PC-3 (cell line): ENCODE results near the genes SLC1A1, AK3 and JAK2.

DNA sequence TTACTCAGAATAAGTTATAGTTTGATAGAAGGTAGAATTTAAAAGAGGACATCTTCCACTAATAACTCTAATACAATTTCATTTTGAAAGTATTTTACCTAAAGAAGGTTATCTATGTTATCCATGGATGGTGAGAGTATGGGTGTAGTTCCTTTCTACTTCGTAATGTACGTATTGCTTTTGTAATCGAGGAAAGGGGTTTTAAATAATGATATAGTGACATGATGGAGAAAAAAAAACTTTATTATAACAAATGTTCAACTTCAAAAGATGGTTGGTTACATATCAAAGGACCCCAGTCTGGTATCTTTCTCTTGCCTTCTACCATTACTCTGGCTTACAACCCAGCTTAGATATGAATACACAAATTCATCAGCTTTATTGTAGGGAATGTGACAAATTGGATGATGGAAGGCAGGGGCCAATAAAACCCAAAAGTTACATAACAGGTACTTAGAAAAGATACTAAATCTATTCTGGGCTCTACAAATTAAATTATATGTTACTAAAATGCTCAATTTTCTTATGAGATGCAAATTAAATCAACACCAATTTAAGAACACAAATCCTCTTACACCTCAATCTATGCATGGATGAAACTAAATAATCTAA is 65.9 kb downstream of the RFX3 start:
- RAMPAGE, long total RNA: no peak

DNA sequence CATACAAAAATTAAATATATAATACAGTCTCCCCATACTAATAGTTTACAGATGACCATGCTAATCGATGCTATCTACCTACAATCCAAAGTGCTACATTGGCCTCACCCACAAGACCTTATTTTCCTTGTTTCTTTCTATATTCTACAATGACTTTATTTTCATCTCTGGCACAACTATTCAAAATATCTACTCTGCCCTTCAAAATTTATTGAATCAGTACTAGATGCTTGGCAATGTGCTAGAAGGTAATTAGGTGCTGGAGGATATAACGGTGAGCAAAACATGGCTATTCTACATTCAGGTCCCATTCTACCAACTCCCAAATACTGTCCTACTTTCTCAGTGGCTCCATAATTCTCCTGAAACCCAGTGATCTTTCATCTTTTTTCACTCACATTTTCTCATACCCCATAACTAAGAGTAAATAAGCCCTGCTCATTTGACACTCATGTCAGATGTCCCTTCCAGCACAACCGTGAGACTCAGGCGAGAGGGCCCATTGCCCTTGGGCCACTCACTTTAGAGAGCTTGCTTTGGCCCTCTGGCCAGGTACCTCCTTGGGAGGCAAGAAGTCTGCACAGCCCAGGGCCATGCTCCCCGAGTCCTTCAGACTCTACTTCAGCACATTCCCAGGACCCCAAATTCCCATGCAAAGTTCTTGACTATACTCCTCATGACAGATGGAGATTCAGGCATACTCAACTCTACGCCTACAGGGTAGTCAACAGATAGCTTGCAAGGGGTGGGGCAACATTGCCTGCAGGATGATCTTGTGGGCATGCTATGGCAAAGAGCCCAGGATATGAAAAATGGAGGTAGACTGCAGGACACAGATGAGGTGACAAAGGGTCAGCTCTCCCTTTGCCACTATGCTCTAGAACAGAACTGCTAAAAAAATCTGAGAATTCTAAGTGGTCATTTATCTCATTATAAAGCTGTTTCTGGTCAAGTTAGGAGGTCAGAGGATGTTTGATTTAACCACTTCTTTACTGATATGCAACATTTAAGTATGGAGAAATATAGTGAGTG is 33.6 kb downstream of the RFX3 start:
- RAMPAGE, long total RNA: no peak

GRCh38 chr9:3863023-3863636 is 337.3 kb upstream of the RFX3 start:
- RAMPAGE, long total RNA: no peak

DNA sequence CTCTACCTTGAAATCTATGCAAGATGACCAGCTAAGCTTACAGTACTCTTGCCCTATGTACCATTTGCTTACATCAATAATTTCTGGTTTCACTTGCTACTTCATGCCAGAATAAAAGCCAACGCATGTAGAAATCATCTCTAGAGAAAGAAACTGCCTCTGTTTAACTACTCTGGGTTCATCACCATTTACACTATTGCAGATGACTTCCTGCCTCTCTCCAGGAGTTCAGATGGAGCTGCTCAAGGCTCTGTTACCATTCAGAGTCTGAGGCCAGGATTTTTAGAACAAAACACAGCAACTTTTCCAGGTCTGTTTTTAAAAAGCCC is 216.1 kb downstream of the GLIS3 start:
- RAMPAGE, long total RNA: no peak

DNA sequence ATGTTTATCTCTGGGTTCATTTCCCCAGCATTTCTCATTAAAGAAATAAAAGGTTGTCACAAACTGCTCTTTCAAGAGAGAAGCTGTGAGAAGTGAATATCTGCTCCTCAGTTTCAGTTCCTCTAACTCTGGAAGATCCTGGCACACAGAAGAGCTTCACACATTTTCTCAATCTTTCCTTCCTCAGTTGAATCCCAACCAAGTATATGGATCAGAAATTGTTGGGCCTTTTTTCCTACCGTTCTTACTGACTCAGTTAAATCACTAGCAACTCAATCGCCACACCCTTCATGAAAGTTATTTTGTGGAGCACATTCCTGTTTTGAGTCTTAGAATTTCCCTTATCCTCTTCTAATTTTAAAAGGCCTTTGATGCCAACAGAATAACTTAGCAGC is 59.4 kb upstream of the SLC1A1 start:
- RAMPAGE, long total RNA: no peak

DNA sequence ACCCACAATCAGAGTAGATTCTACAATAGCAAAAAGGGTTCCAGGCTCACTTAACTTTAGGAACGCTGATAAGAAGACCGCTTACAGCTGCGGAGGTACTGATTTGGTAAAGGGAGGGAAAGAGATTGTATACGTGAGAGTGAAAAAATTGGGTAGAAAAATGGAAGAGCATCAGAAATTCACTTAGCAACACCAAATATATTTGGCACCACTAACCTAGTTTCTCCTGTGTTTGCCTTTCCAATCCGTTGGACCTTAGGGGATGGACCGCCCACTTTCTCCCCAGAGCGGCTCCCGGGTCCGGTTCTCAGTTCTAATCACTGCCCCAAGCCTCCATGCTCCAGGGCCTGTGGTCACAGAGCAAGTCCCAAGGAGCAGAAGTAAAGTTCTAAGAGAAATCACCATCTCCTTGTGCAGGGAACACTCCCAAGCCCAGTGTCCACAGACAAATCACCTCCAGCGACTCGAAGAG is 820 bp upstream of the SLC1A1 start:
- RAMPAGE, long total RNA: no peak

GRCh38 chr9:4489884-4490718 is at the start of gene SLC1A1:
SLC1A1 (plus strand) TSS chr9:4490468.
- RAMPAGE, long total RNA: no peak

DNA sequence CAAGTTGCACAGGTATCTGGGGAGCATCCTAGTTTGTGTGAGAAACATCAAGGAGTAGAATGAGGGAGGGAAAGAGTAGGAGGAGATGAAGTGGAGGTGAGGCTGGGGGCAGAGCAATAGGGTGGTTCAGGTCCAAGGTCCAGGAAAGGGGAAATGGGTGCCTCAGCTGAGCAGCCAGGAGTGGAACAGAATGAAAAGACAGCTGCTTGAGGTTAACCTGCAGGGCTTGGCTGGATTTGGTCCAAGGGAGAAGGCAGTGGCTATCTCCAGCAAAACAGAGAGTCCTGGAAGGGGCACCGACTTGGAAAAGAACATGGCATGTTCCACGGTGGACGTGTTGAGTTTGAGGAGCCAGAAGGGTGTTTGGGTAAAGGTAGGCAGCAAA is 5.3 kb downstream of the SLC1A1 start:
- RAMPAGE, long total RNA: no peak

DNA sequence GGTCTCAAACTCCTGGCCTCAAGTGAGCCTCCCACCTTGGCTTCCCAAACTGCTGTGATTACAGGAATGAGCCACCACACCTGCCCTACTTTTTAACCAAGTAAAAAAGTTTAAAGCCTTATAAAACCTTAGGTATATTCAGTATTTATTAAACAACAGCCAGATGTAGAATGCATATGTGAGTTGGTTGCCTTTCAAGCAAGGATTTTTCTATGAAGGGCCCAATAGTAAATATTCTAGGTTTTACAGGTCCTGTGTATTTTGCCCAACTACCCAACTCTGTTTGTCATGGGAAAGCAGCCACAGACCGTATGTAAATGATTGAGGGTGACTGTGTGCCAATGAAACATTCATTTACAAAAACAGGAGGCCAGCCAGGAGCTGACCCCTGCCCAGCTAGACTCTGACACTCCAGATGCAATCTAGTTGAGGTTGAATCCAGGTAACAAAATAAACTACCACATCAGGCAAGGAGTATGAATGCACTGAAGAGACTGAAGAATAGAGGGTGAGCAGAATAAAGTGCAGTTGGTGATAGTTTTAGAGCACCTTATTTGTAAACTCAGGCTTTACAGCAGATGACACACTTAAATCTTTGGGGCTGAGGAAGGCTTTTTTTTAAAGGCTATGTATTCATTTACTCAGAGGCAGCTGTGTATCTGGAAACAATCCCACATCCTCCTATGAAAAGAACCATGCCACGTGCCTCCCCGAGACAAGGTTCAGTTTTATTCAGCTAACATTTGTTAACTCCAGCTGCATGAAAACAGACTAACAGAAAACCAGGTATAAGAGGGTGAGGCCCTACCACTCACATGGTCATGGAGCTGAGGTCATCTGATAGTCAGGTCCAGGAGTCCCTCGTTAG is 60.6 kb downstream of the SLC1A1 start:
- RAMPAGE, long total RNA: no peak

- RAMPAGE, long total RNA: no peak
Observed at GRCh38 chr9:4579035-4579598, 83.0 kb upstream of the PLPP6 start.

DNA sequence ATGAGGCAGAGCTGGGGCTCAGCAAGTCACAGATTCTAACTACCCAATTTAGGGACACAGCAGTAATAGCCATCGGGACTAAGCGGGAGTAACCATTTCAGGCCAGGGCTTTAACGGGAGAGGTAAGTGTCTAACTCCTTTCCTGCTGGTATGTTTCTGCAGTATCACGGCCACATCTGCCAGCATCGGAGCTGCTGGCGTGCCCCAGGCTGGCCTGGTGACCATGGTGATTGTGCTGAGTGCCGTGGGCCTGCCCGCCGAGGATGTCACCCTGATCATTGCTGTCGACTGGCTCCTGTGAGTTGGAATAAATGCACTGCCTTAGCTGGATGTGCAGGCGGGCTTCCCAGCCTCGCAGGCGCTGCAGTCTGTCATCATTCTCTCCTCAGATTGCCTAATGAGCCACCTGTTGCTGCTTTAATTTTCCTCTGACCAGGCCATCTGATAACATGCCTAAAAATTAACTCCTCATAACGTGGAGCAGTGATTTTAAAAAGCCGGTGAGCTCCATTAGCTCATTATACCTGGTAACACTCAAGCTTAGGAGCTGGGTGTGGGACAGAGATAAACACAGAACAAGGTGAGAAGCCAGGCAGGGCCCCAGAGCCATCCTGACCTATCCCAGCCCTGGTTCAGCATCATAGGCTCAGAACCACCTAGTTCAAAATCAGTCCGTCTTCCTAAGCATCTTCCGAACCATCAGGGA is 79.1 kb upstream of the PLPP6 start:
- RAMPAGE, long total RNA: no peak

DNA sequence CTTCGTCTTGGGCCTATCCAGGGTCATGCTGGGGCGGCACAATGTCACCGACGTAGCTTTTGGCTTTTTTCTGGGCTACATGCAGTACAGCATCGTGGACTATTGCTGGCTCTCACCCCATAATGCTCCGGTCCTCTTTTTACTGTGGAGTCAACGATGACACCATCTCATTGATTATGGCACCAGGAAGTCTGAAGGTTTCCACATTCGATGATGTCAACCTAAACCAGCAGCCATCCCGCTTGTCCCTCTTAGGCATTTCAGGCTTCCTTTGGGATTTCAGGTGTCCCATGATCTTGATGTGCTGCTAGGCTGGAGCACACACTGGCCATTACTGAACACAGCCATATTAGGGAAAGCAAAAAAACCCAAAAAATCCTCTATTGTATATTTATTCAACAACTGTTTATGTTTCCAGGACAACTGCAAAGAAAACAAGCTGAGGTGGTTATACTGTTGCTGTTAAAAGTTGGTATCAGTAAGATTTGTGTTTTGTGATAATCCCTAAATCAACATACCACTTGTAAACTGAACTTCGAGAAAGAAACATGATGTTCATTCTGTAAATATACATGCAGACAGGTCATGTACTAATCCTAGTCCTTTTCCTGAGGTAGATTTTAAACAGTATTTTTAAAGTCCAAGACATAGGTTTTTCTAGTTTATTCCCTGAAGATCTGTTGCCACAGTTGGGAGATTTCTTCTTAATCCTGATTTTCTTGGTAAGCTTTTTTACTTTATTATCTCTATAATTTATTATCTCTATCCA is 1.2 kb downstream of the PLPP6 start:
- RAMPAGE, long total RNA: no peak

GRCh38 chr9:4740386-4741510 is at the start of gene AK3:
AK3 (minus strand) TSS chr9:4741202.
- RAMPAGE, long total RNA: no peak

DNA sequence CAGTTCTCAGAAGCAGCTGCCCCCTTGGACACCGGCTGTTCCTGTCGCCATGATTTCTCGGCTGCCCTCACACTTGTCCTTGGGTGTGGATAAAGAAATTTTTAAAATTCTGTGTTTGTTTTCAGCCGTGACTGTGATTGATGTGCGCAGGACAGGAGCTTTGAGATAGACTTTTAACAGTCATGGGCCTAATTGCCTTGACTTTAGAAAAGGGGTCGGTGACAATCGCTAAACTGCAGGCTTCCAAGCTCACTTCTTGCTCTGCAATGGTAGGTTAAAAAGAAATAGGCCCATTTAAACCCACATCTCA is 882 bp downstream of the RCL1 start:
- RAMPAGE, long total RNA: no peak

DNA sequence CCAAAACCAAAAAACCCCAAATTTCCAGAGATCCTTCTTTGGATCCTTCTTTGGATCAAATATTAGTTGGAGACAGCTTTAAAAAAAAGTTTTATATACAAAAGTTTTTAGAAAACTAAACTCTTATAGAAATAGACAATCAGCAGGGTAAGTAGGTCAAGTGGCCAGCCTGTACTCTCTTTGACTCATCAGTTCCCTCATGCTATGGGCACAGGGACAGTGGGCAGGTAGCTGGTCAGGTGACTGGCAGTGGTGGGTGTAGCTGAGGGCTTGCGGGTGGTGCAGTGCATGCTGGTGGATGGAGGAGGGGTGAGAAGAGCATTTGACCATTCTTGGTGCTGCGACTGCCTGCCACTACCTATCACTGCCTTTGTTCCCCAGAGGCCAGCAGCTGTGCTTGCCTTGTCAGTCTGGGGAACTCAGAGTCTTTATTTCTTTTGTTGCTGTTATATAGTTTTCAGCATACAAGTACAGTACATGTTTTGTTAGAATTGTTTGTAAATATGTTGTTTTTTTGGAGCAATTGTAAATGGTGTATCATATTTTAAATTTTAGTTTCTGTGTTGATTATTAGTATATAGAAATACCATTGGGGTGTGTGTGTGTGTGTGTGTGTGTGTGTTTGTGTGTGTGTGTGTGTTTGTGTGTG is 12.8 kb downstream of the RCL1 start:
- RAMPAGE, long total RNA: no peak

- RAMPAGE, long total RNA: no peak
Observed at GRCh38 chr9:4829677-4830214, 37.0 kb downstream of the RCL1 start.

DNA sequence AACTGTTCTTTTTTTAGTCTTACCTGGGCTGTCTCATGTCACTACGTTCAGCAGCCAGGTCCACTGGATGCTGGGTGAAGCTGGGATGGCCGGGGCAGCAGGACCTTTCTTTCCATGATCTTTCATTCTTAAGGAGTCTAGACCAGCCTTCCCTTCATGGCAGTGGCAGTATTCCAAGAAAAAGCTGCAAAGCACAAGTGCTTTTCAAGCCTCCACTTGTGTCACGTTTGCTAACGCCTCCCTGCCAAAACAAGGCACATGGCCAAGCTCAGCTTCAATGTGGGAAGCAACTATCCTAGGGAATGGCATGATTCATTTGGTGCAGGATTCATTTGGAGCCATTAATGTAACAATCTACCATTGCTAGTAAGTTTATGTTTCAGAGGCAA is 94.8 kb downstream of the RCL1 start:
- RAMPAGE, long total RNA: no peak

- RAMPAGE, long total RNA: no peak
Observed at GRCh38 chr9:4901582-4902329, 83.3 kb upstream of the JAK2 start.

- RAMPAGE, long total RNA: no peak
Observed at GRCh38 chr9:4984707-4985416, at the start of gene JAK2. JAK2 (plus strand) TSS chr9:4985272.

GRCh38 chr9:5311241-5311440 is 6.6 kb upstream of the RLN2 start:
- RAMPAGE, long total RNA: no peak